Skeletal muscle tissue (tissue), 7 donors: Measurements from ENCODE around the gene SHROOM1.

GRCh38 chr5:132322209-132322798 lies 28.1 kb downstream of the SLC22A4 start:
- PRO-cap, 3 experiments = no peak in any of the 3 experiments
- RAMPAGE, long total RNA = no peak
- RRBS, 2 experiments = no CpG with 5 or more reads among the region's 13 CpGs

DNA sequence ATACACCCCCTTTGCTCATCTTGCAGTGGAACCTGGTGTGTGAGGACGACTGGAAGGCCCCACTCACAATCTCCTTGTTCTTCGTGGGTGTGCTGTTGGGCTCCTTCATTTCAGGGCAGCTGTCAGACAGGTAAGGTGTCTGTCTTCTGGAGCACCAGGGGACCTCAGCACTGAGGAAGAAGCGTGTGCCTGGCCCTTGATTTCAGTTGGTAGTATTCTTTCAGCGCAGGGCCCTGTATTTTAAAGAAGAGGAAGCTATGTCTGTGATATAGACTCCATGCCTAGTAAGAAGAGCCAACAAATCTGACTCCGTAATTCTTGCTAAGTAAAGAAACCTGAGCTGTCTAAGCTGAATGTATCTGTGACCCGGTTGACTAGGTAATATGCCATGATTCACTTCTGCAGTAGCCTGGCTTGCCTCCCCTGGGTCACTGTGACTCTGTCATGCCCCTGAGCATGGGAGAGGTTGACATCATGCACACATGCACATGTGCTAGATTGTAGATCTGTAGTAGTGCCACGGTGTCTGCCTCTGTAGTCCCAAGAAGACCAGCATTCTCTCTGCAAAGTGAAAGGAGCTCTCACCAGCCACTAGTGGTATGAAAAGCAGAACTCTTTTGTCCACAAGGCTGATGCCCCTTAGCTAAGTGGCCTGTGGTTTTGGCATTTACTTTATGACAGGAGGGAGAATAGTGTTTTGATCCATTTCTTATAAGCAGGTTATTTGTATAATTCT lies 9.0 kb downstream of the SLC22A5 start:
- PRO-cap, 3 experiments = peak in 2 of 3 experiments; most common plus-strand start position 496 of the sequence (in 1); most common minus-strand start position 292 of the sequence (in 2)
- RAMPAGE, long total RNA = no peak
- RRBS, 2 experiments = no CpG with 5 or more reads among the region's 7 CpGs

GRCh38 chr5:132430649-132431198 lies 59.8 kb downstream of the IRF1 start:
- PRO-cap, 3 experiments = no peak in any of the 3 experiments
- RAMPAGE, long total RNA = no peak
- RRBS, 2 experiments = no CpG with 5 or more reads among the region's 5 CpGs

GRCh38 chr5:132456888-132457376 lies 33.6 kb downstream of the IRF1 start:
- PRO-cap, 3 experiments = no peak in any of the 3 experiments
- RAMPAGE, long total RNA = no peak
- RRBS, 2 experiments = no CpG with 5 or more reads among the region's 7 CpGs

DNA sequence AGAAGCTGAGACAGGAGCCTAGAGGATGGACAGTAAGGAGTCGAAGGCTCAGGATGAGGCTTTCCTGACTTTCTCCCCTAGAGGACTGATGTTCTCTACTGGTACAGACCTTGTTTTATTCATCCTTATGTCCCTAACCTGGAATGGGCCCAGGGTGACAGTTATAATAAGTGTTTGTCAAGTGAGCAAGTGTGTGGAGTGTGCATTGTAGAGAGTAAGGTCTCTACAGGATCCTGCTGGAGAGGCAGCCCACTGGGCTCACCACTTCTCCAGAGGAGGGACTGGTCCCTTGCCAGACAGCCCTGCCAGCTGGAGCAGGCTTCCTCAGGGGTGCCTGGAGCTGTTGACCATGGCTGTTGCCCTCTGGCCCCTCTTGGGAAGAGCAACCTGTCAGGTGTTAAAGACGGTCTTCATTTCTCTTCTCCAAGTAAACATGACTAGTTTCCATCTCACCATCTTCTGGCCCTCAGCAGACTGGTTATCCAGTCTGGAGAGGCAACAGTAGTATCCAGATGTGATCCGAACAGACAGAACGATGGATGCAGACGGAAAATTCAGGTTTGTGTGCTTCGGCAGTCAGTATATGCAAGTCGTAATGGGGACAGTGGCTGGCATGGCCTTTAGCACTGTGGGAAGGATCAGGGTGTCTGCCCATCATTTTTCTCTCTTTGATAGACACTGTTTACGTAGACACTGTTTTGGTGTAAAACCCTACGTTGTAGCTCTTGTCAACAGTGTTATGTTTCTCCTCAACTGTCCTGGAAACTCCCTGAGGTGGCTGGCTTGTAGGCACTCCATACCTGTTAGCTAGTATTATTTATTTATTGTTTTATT lies 19.9 kb downstream of the IRF1 start:
- PRO-cap, 3 experiments = no peak in any of the 3 experiments
- RAMPAGE, long total RNA = no peak
- RRBS, 2 experiments = no CpG with 5 or more reads among the region's 9 CpGs

- PRO-cap, 3 experiments = no peak in any of the 3 experiments
- RAMPAGE, long total RNA = no peak
- RRBS, 2 experiments = no CpG with 5 or more reads among the region's 8 CpGs
Measured at GRCh38 chr5:132472807-132473832, 17.5 kb downstream of the IRF1 start.

DNA sequence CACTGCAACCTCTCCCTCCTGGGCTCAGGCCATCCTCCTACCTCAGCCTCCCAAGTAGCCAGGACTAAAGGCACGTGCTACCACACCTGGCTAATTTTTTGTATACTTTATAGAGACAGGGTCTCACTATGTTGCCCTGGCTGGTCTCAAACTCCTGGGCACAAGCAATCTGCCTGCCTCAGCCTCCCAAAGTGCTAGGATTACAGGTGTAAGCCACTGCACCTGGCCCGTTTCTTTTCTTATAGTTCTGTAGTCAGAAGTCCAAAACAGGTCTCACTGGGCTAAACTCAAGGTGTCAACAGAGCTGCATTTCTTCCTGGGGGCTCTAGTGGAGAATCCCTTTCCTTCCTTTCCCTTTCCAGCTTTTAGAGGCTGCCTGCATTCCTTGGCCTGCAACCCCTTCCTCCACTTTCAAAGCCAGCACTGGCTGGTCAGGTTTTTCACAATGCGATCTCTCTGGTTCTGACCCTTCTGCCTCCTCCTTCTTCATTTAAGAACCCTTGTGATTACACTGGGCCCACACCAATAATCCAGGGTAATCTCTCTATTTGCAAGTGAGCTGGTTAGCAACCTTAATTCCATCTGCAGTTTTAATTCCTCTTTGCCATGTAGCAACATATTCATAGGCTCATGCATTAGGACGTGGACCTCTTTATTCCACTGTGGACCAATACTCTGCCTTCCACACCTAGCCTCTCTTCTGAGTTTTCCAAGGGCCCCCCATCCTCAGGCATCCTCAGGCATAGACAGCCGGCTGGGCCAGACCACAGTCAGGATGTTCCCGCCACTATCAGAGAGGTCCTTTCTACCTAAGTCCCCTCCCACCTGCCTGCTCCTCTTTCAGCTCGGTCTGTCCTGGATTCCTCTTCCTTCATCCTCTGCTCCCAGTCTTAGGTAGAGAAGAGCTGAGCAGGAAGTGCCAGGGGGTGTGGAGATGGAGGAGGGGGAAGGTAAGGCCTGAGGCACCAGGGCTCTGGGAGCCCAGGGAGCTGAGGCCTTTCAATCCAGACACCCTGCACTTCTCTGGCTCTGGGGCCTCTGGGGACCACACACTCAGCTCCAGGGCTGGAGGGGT lies 16.1 kb downstream of the IRF1 start:
- PRO-cap, 3 experiments = no peak in any of the 3 experiments
- RAMPAGE, long total RNA = no peak
- RRBS, 2 experiments = no CpG with 5 or more reads among the region's 7 CpGs

DNA sequence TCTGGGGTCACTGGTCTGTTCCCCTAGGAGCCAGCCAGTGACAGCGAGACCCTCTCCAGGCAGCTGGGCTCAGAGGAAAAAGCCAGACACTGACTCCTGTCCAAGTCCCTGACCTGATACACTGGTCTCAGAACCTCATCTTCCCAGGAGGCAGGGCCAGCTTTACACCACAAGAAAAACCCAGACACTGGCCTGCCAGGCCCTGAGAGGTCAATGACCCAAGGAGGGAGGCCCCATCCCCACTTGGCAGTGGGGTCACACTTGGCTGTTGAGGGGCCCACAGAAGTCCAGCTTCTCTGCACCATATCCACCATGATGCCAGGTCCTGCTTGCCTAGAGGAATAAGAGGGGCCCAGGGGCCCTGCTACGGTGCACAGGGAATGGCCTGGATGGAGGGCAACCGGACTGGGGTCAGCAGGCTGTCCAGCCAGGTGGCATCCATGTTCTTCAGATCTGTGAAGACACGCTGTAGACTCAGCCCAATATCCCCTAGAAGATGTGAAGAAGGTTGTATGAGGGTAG lies 6.9 kb downstream of the IRF1 start:
- PRO-cap, 3 experiments = no peak in any of the 3 experiments
- RAMPAGE, long total RNA = no peak
- RRBS, 2 experiments = no CpG with 5 or more reads among the region's 4 CpGs

- PRO-cap, 3 experiments = peak in 2 of 3 experiments; most common plus-strand start chr5:132495800 (in 2); most common minus-strand start chr5:132495802 (in 1)
- RAMPAGE, long total RNA = no peak
- RRBS, 2 experiments = under 1 to 9% methylated on average over 12 to 16 of the region's 28 CpGs
Measured at GRCh38 chr5:132495300-132496130, 4.9 kb upstream of the IRF1 start.

DNA sequence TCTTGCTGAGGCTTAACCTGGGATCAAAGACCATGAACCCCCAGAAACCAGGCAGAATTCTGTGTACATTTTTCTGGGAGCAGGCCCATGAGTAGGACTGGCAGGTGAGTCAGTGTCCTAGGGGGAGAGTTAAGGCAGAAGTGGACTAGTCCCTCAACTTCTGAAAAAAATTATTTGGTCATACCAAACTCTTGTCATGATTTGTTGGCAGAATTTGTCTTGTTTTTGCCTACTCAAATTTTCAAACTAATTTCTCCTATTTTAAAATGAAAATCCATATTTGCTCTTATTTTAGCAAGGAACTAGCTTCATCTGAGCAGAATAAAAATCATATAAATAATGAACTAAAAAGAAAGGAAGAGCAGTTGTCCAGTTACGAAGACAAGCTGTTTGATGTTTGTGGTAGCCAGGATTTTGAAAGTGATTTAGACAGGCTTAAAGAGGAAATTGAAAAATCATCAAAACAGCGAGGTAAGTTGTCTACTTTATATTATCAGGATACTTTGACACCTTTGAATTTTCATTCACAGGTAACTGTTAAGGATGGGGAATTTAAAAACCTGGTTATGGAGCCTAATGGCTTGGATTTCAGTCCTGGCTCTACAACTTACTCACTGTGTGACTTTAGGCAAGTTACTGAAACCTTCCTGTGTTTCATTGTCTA lies 37.9 kb downstream of the RAD50 start:
- PRO-cap, 3 experiments = no peak in any of the 3 experiments
- RAMPAGE, long total RNA = no peak
- RRBS, 2 experiments = no CpG with 5 or more reads among the region's 2 CpGs

GRCh38 chr5:132655789-132656616 lies 2.0 kb upstream of the IL13 start:
- PRO-cap, 3 experiments = no peak in any of the 3 experiments
- RAMPAGE, long total RNA = no peak
- RRBS, 2 experiments = 3% methylated on average over 19 to 24 of the region's 86 CpGs

DNA sequence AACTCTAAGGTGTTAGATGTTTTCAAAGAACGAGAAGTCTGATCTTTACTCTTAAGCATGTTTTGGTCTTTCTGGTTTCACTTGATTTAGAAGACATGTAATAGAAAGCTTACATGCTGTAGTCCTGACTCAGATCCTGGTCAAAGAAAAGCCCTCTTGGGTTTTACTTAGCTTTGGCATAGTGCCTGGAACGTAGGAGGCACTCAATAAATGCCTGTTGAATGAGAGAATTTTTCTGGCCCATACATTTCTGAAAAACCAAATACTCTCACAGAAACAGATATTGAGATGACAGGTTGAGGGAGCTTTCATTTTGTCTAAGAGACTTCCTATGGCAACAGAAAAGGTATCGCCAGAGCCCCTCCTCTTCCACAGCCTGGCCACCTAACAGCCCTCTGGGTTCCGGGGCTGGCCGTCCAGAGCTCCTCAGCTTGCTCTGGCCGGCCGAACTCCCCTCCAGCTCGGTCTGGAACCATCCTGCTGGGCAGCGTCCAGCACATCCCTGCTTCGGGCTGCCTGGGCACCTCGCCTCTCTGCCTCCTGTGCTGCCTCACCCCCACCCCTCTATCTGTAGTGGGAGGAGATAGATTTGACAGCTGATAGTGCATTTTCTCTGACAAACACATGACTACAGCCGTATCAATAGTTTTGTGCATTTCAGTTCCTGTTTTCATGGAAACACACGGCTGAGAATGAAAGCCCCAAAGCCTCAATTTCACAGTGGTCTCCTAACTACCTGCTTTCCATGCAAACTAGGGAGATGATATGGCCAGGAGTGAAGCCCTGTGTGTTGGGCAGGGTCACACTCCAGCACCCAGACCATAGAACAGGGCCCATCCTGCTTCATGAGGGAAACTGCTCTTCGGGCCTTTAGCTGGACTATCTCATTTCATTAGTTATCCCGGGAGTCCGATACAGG lies 1.1 kb downstream of the IL4 start:
- PRO-cap, 3 experiments = no peak in any of the 3 experiments
- RAMPAGE, long total RNA = no peak
- RRBS, 2 experiments = 20% methylated on average over 1 of the region's 16 CpGs; no CpG with 5 or more reads in 1 of the 2 experiments

GRCh38 chr5:132782151-132782580 lies 5.1 kb upstream of the SEPTIN8 start:
- PRO-cap, 3 experiments = no peak in any of the 3 experiments
- RAMPAGE, long total RNA = no peak
- RRBS, 2 experiments = no CpG with 5 or more reads among the region's 6 CpGs

DNA sequence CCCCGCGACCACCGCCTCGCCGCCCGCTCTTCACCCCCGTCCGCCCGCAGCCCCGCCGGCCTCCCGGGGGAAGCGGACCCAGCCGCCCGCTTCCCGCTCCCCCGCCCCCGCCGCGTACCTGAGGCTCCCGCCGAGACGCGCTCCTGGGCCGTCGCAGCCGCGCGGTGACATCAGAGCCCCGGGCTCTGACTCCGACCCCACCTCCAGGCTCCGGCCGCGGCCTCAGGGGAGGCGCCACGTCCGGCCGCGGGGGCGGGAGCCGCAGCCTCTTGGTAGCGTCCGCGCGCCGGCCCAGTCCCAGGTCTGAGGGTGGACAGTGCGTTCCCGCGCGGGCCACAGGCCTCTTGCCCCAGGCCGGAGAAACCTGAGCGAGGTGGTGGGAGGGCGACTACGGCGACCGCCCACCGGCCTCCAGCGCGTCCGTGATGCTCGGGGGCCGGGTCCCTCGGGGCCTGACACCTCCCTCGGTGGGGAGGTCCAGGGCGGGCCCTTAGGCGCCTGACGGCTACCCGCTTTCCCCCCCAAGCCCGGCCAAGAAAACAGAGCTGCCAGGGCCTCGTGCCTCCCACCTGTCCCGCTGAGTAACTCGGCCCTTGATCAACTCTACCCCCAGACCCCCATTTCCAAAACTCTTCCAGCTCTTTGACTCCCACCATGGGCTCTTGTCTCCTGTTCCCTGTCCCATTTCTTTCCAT lies at the start of gene SHROOM1:
Gene SHROOM1, minus strand, starts transcription at position 172 of the 695 bp plus-strand sequence.
- PRO-cap, 3 experiments = peak in 3 of 3 experiments; most common plus-strand start position 300 of the sequence (in 3); most common minus-strand start position 116 of the sequence (in 2)
- RAMPAGE, long total RNA = no peak
- RRBS, 2 experiments = 7% methylated on average over 50 of the region's 72 CpGs

DNA sequence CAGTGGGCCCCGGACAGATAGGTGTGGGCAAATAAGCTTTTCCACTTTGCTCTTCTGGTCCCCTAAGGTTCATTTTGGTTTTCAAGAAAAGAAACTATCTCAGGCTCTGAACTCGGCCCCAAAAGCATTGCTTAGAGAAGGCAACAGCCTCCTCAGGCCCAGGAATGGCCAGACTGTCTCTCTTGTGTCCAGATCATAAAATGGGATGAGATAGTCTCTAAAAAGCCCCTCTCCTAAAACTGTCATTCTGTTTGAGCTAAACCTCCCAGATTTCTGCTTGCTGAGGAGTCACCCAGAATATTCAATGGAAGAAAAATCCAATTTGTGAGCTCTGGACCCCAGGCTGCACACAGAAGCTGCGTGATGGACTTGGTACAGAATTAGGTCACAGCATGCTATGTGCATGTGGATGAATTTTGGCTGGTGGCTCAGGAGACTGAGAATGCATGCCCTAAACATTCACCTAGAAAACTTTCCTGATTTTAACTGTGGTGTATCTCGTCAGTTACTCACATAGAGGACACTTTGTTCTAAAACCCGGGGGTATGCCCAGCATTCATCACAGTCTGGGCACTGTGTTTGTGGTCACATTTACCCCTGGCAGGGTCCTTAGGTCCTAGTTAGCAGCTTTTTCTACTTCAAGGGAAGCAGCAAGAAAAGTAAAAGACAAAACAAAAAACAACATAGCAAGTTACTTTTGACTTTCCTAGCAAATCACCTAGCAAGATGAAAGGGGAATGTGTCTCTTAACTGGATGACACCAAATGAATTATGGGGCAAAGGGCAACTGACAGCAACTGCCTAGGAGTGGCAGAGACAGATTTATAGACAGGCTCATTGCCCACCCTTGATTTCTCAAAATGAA lies 8.1 kb upstream of the SHROOM1 start:
- PRO-cap, 3 experiments = no peak in any of the 3 experiments
- RAMPAGE, long total RNA = no peak
- RRBS, 2 experiments = no CpG with 5 or more reads among the region's 5 CpGs

- PRO-cap, 3 experiments = no peak in any of the 3 experiments
- RAMPAGE, long total RNA = no peak
- RRBS, 2 experiments = no CpG with 5 or more reads among the region's 10 CpGs
Measured at GRCh38 chr5:132867274-132868051, 1.0 kb downstream of the UQCRQ start.

DNA sequence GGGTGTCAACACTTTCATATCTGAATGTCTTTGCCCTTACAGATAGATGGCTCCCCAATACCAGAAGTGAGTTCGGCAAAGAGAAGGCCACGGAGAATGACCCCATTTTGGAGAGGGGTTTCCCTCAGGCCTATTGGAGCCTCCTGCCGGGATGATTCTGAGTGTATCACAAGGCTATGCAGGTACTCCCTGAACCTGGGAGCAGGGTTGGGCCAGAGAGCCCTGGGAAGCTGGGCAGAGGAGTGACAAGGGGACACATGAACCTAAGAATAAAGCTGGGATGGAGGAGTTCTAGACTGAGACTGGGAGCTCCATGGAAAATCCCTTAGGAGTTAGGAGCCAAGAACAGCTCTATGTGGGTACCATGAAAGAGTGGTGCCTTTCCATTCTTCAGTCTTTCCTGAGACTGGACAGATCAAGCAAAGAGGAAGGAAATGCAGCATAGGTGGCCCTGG lies 467 bp downstream of the LEAP2 start:
- PRO-cap, 3 experiments = no peak in any of the 3 experiments
- RAMPAGE, long total RNA = no peak
- RRBS, 2 experiments = no CpG with 5 or more reads among the region's 3 CpGs

- PRO-cap, 3 experiments = no peak in any of the 3 experiments
- RAMPAGE, long total RNA = no peak
- RRBS, 2 experiments = no CpG with 5 or more reads among the region's 6 CpGs
Measured at GRCh38 chr5:132898011-132898521, 24.6 kb downstream of the LEAP2 start.

GRCh38 chr5:133111034-133111625 lies 59.3 kb downstream of the HSPA4 start:
- PRO-cap, 3 experiments = no peak in any of the 3 experiments
- RAMPAGE, long total RNA = no peak
- RRBS, 2 experiments = no CpG with 5 or more reads among the region's 13 CpGs

DNA sequence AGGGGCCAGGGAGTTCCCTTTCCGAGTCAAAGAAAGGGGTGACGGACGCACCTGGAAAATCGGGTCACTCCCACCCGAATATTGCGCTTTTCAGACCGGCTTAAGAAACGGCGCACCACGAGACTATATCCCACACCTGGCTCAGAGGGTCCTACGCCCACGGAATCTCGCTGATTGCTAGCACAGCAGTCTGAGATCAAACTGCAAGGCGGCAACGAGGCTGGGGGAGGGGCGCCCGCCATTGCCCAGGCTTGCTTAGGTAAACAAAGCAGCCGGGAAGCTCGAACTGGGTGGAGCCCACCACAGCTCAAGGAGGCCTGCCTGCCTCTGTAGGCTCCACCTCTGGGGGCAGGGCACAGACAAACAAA lies 28.9 kb downstream of the FSTL4 start:
- PRO-cap, 3 experiments = no peak in any of the 3 experiments
- RAMPAGE, long total RNA = no peak
- RRBS, 2 experiments = no CpG with 5 or more reads among the region's 19 CpGs